ENCODE measurements around the genes ADAMTS10, ZNF266, ZNF846, DNMT1 and S1PR2.

- PRO-cap, result no peak
- RAMPAGE, long total RNA, 4 experiments, result no peak in any of the 4 experiments
Observed at GRCh38 chr19:8250646-8251372, 41.6 kb downstream of the CERS4 start.

- PRO-cap, result unidirectional peak, plus-strand start at chr19:8305061
- RAMPAGE, long total RNA, 4 experiments, result no peak in any of the 4 experiments
Observed at GRCh38 chr19:8304663-8305187, 3.4 kb downstream of the CD320 start.

DNA sequence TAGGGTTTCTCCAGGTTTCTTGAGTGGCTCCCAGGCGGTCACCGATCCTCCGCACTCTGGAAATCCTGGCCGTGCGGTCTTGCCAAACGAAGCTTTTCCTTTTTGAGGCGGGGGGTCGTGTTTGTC is 991 bp downstream of the RPS28 start:
- PRO-cap, result no peak
- RAMPAGE, long total RNA, 4 experiments, result no peak in any of the 4 experiments

GRCh38 chr19:8390563-8391161 is 502 bp downstream of the RAB11B start:
- PRO-cap, result bidirectional peak, plus-strand start at chr19:8390990, minus-strand start at chr19:8390676
- RAMPAGE, long total RNA, 4 experiments, result no peak in any of the 4 experiments

- PRO-cap, result no peak
- RAMPAGE, long total RNA, 4 experiments, result no peak in any of the 4 experiments
Observed at GRCh38 chr19:8506754-8507231, 4.4 kb upstream of the PRAM1 start.

DNA sequence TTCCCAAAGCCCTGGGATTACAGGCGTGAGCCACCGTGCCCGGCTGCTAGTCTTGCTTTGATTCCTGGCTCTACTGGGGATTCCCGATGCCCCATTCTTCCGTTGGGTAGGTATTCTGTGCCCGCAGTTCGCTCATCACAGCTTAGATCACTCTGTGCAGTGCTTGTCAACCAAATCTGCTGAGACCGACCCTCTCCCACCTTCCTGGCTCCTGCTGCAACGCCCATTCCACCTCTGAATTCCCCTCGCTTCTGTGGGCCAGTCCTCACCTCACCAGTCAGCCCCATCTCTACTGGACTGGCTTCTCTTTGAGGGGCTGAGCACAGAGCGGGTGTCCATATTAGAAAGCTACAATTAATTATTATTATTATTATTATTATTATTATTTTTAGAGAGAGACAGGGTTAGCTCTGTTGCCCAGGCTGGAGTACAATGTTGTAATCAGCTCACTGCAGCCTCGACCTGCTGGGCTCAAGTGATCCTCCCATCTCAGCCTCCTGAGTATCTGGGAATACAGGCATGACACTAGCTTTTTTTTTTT is 4.7 kb upstream of the ZNF414 start:
- PRO-cap, result no peak
- RAMPAGE, long total RNA, 4 experiments, result no peak in any of the 4 experiments

- PRO-cap, result no peak
- RAMPAGE, long total RNA, 4 experiments, result start-site peak on the minus strand in 1 of 4 experiments, at chr19:8530489-8530528 at its widest, 6 reads per replicate
Observed at GRCh38 chr19:8530093-8530709, 16.2 kb upstream of the ZNF414 start.

DNA sequence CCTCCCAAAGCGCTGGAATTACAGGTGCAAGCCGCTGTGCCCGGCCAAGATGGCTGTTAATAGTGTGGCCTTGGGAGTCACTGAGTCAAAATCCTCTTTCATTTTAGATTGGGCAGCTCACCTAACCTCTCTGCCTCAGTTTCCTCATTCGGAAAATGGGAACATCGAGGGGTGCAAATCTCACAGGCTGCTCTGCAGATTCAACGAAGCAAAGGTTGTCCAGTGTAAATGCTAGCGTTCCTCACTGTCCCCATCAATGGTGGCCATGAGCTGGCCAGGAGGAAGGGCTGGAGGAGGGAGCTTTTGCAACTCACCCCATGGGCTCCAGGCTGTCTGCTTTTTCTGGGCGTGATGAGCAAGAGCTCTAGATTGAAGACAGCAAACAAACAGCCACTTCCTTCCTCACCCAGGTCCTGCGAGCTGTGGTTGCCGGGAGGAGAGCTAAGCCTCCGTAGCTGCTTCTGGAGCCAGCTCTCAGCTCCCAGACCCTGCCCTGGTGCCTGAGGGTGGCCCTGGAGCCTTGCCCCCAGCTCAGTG is 6.4 kb downstream of the MYO1F start:
- PRO-cap, result bidirectional peak, plus-strand start at position 409 of the sequence, minus-strand start at position 344 of the sequence
- RAMPAGE, long total RNA, 4 experiments, result no peak in any of the 4 experiments

GRCh38 chr19:8610149-8611292 is at the start of gene ADAMTS10:
TSS of gene ADAMTS10 (minus strand) at chr19:8610715.
- PRO-cap, result unidirectional peak, plus-strand start at chr19:8610495; bidirectional peak, plus-strand start at chr19:8610824, minus-strand start at chr19:8610682
- RAMPAGE, long total RNA, 4 experiments, result start-site peak on the minus strand in 1 of 4 experiments, at chr19:8610679-8610697 at its widest, 22 reads per replicate

GRCh38 chr19:8611976-8612310 is 1.4 kb upstream of the ADAMTS10 start:
- PRO-cap, result no peak
- RAMPAGE, long total RNA, 4 experiments, result no peak in any of the 4 experiments

- PRO-cap, result no peak
- RAMPAGE, long total RNA, 4 experiments, result no peak in any of the 4 experiments
Observed at GRCh38 chr19:8639997-8640954, 9.8 kb downstream of the NFILZ start.

- PRO-cap, result bidirectional peak, plus-strand start at chr19:9435641, minus-strand start at chr19:9435503
- RAMPAGE, long total RNA, 4 experiments, result start-site peak on the minus strand in 2 of 4 experiments, at chr19:9435481-9435591 at its widest, 18 to 63 reads per replicate
Observed at GRCh38 chr19:9434805-9436169, at the start of gene ZNF266. TSS of gene ZNF266 (minus strand) at chr19:9435573.

DNA sequence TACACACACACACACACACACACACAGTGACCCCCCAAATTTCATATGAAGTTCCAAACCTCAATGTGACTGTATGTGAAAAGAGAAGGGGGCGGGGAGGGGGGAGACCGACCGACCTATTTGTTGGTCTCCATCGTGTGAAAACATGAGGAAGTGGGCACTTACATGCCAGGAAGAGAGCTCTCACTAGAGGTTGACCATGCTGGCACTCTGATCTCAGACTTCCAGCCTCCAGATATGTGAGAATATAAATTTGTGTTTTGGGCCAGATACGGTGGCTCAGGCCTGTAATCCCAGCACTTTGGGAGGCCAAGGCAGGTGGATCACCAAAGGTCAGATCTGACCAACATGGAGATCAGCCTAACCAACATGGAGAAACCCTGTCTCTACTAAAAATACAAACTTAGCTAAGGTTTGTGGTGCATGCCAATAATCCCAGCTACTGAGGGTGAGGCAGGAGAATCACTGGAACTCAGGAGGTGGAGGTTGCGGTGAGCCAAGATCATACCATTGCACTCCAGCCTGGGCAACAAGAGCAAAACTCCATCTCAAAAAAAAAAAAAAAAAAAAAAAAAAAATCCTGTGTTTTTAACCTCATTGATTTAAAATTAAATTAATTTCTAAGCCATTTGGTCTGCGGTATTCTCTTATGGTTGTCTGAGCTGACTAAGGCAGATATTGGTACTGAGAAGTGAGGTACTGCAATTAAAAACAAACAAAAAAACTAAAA is 24.3 kb downstream of the ZNF562 start:
- PRO-cap, result unidirectional peak, minus-strand start at position 118 of the sequence
- RAMPAGE, long total RNA, 4 experiments, result no peak in any of the 4 experiments

DNA sequence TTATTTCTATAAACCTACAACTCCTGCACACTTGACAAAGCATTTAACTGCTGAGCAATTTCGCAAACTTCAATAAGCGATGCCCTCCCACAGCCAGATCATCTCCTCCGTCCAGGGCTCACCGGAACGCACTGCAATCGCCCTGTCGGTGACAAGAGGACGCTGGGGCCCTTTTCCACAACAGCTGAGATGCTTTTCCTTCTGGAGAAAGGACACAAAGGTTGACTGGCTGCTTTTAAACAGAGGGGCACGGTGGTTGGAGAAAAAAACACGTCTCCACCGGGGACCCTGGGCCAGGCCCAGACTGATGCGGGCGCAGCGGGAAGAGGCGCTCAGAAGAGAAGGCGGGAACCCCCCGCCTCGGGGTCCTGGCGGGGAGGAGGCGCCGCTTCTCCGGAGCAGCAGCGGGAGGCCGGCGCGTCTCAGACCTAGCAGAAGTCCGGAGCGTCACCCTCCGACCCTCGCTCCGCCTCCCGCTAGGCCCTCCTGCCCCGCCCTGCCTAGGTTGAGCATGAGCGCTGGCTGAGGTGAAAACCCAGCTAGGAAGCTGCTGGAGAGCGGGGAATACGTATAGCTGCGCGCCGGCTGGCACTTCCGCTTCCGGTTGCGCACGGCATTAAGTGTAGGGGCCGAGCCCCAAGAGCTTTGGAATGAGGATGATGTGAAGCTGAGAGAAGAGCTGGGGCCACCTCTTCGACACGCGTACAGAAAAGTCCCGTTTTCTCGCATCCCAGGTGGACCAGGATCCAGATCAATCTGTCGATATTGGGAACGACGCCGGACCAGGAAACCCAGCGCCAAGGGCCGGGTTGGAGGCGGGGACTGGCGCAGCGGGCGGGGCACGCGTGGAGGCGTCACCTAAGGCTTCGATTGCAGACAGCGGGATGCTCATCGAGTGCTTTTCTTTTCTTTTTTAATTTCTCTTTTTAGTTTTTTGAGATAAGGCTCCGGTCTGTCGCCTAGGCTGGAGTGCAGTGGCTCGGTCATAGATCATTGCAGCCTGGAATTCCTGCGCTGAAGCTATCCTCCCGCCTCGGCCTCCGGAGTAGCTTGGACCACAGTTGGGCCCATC is at the start of gene ZNF846:
Gene ZNF846, minus strand, starts transcription at position 572 of the 1,072 bp plus-strand sequence.
- PRO-cap, result bidirectional peak, plus-strand start at position 101 of the sequence, minus-strand start at position 133 of the sequence; bidirectional peak, plus-strand start at position 648 of the sequence, minus-strand start at position 424 of the sequence; bidirectional peak, plus-strand start at position 869 of the sequence, minus-strand start at position 758 of the sequence
- RAMPAGE, long total RNA, 4 experiments, result start-site peak on the minus strand in 1 of 4 experiments, centred at position 447 of the sequence, 25 reads per replicate

DNA sequence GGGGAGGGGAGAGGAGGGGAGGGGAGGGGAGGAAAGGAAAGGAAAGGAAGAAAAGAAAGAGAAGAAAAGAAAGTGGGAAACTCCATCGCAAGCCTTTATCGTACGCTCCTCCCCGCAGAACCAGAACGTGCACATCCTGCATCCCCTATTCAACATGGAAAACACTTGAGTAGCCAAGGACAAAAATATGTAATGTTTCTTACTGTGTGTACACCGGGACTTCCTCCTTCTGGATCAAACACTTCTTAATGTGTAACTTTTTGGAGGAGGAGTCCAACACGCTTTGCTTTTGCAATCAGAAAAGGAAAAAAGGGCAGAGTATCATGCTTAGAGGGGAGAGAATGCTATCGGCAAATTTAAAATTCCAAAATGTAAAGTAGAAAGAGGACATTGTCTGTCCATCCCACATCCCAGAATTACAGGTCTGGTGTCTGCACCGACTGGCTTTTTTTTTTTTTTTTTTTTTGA is 7.8 kb upstream of the SHFL start:
- PRO-cap, result no peak
- RAMPAGE, long total RNA, 4 experiments, result no peak in any of the 4 experiments

- PRO-cap, result no peak
- RAMPAGE, long total RNA, 4 experiments, result no peak in any of the 4 experiments
Observed at GRCh38 chr19:10121835-10122418, 2.2 kb upstream of the EIF3G start.

DNA sequence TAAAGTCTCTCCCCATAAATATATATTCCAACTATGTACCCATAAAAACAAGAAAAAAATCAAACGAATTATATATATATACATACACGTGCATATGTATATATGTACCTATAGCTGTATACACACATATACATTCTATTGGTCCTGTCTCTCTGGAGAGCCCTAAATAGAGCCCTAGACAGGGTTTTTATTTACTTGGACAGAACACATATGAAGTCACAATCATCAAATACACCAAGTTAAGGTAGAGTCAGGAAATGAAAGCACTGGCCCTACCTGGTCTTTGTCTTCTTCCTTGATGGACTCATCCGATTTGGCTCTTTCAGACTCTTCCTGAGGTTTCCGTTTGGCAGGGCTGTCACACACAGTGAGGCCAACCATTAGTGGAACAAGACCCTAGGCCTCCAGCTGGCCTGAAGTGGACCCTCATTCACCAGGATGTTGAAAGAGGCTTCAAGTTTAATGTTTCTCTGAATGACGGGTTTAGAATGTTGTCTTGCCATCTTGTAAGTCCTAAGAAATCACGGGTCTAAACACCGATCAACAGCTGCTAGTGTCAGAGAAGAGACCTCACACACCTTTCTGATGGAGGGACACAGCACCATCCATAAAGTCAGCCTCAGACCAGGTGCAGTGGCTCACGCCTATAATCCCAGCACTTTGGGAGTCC is 19.4 kb downstream of the DNMT1 start:
- PRO-cap, result no peak
- RAMPAGE, long total RNA, 4 experiments, result start-site peak on the minus strand in 2 of 4 experiments, centred at positions 321 to 338 of the sequence, 14 to 23 reads per replicate

DNA sequence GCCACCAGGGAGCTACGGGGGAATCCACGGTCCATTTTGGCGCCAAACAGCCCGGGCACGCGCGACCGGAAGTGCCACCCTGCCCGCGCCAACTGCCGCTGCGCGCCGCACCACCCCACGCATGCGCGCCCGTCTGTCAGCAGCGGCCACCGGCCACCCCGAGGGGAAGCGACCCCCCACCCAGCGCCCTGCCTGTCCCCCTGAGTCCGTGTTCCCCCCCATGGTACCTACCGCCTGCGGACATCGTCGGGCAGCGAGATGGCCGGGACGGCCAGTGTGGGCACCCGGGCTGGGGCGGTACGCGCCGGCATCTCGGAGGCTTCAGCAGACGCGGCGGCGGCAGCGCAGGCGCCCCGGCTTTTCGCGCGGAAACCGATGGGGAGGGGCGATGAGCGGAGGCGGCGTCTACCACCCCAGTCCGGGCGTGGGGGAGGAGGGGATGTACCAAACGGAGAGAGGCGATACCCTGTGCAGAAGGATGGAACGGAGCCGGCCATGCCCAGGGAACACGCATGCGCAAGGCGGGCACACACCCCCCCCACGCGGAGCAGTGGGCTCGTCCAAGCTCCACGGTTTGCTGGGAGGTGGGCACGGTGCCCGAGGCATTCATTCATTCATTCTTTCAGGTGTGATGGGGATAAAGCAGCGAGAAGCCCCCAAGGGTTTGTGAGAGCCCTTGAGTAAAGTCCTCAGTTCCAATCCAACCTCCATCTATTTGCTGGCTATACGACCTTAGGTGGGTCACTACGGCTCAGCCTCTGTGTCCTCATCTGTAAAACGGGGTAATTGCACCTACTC is at the start of gene DNMT1:
Gene DNMT1, minus strand, starts transcription at position 365 of the 798 bp plus-strand sequence.
- PRO-cap, result unidirectional peak, minus-strand start at position 73 of the sequence; unidirectional peak, minus-strand start at position 94 of the sequence; unidirectional peak, minus-strand start at position 363 of the sequence
- RAMPAGE, long total RNA, 4 experiments, result start-site peak on the minus strand in 3 of 4 experiments, centred at positions 350 to 356 of the sequence, 147 to 449 reads per replicate

- PRO-cap, result bidirectional peak, plus-strand start at chr19:10231421, minus-strand start at chr19:10231306; unidirectional peak, minus-strand start at chr19:10231511
- RAMPAGE, long total RNA, 4 experiments, result start-site peak on the minus strand in 1 of 4 experiments, at chr19:10231267-10231343 at its widest, 39 reads per replicate
Observed at GRCh38 chr19:10230887-10231853, at the start of gene S1PR2. TSS of gene S1PR2 (minus strand) at chr19:10231331.

- PRO-cap, result no peak
- RAMPAGE, long total RNA, 4 experiments, result no peak in any of the 4 experiments
Observed at GRCh38 chr19:10260008-10260481, 8.0 kb downstream of the MRPL4 start.